Hair follicular keratinocyte (primary cell): ENCODE measurements around the gene UBXN7.

DNA sequence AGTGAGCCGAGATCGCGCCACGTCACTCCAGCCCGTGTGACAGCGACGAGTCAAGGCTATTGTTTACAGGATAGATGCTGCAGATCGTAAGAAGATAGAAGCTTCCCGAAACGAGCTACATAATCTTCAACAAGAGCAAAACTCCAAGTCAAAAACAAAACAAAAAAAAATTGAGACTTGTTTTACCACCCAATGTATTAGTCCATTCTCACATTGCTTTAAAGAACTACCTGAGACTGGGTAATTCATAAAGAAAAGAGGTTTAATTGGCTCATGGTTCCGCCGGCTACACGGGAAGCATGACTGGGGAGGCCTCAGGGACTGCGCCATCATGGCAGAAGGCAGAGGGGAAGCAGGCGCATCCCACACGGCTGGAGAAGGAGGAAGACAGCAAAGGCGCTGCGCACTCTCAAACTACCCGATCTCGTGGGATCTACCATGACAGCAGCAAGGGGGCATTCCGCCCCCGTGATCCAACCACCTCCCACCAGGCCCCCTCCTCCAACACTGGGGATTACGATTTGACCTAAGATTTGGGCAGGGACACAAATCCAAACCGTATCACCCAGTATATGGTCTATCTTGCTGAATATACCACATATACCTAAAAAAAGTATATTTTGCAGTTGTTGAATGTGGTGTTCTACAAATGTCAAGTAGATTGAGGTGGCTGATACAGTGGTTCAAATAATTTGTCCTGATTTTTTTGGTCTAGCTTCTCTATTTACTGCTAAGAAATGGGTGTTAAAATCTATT lies 36.6 kb downstream of the TFRC start:
- RAMPAGE, long total RNA = no peak

GRCh38 chr3:196115624-196116215 lies 33.8 kb upstream of the TFRC start:
- RAMPAGE, long total RNA = no peak

GRCh38 chr3:196339829-196340182 lies 1.6 kb upstream of the TM4SF19 start:
- RAMPAGE, long total RNA = no peak

GRCh38 chr3:196343061-196343511 lies 4.9 kb upstream of the TM4SF19 start:
- RAMPAGE, long total RNA = no peak

GRCh38 chr3:196430989-196432266 lies 799 bp downstream of the UBXN7 start:
- RAMPAGE, long total RNA = no peak

GRCh38 chr3:196432267-196433024 lies at the start of gene UBXN7:
Gene UBXN7, minus strand, starts transcription at chr3:196432427.
- RAMPAGE, long total RNA = no peak

GRCh38 chr3:196514937-196515240 lies 257 bp downstream of the SMCO1 start:
- RAMPAGE, long total RNA = no peak

- RAMPAGE, long total RNA = no peak
Measured at GRCh38 chr3:196590206-196590754, 21.8 kb downstream of the FBXO45 start.

GRCh38 chr3:196652890-196653630 lies 13.6 kb downstream of the NRROS start:
- RAMPAGE, long total RNA = no peak

- RAMPAGE, long total RNA = no peak
Measured at GRCh38 chr3:196885699-196886776, 18.3 kb downstream of the SENP5 start.

- RAMPAGE, long total RNA = no peak
Measured at GRCh38 chr3:196930878-196931552, 11.3 kb downstream of the NCBP2 start.

GRCh38 chr3:197038205-197038863 lies 8.7 kb upstream of the MELTF start:
- RAMPAGE, long total RNA = no peak

DNA sequence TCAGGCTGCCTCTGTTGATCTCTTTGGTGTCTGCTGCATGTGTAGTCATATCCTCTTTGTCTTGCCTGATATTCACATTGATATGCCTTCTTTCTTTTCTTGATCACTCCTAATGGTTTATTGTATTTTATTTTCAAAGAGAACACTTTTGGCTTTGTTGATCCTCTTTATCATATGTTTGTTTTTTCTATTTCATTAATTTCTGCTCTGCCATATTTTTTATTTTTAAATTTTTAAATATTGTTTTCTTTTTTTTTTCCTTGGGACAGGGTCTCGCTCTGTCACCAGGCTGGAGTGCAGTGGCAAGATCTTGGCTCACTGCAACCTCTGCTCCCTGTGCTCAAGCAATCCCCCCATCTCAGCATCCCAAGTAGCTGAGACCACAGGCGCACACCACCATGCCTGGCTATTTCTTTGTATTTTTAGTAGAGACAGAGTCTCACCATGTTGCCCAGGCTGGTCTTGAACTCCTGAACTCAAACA lies 28.2 kb upstream of the MELTF start:
- RAMPAGE, long total RNA = no peak

DNA sequence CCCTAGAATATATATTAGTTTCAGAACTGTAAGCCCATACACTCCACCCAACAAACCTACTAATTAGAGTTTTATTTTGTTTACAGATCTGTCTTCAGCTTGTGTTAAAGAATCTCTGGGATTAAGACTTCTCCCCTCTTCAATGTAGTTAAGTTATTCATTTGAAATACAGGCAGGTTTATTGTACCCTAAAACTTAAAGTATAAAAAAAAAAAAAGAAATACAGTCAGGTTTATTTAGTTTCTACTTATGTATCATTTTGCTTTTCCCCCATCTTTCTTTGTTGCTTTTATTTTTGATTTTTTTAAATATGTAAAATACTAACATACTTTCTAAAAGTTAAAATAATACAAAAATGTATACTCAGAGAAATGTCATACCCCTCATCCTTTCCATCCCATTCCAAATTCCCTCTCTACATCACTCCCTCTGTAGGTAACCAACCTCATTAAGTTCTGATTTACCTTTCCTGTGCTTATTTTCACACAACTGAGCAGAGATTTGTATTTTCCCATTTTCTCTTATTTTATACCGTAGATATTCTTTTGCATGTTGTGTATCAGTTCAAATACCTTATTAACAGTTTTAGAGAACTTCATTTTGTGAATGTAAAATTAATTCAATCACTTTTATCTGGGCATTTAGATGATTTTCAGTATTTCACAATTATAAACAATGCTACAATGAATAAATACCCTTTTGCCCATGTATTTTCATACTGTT lies 33.5 kb upstream of the MELTF start:
- RAMPAGE, long total RNA = no peak

DNA sequence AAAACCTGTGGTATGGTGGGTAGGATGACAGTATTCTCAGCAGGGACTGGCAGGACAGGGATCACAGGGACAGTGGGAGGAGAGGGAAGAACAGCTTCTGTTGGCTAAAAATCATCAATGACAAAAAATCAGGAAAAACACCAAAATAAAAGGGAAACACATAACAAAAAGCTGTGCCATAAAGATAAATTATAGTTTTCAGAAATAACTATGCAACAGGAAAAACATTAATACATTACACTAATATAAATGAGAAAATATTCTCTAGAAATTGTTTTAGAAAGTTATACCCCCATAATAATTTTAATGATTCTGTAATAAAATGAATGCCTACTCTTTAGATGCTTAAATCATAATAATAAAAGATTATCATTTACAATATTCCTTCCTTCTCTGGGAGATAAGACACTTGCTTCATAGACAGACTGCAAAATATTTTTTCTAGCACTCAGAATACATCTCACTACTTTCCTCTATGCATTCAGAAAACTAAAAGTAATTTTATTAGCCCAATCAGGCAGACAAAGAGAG lies 132.1 kb upstream of the MELTF start:
- RAMPAGE, long total RNA = no peak

- RAMPAGE, long total RNA = no peak
Measured at GRCh38 chr3:197168546-197168872, 129.9 kb downstream of the DLG1 start.

DNA sequence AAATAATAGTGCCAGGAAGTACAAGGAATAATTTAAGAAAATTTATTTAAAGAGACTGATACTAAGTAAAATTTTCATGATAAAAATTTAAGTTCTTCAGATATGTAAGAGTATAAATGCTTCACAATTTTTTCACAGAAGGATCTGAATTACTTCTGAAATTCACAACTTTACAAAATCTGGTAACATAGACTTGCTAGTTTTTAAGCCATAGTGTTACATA lies 123.2 kb downstream of the DLG1 start:
- RAMPAGE, long total RNA = no peak

DNA sequence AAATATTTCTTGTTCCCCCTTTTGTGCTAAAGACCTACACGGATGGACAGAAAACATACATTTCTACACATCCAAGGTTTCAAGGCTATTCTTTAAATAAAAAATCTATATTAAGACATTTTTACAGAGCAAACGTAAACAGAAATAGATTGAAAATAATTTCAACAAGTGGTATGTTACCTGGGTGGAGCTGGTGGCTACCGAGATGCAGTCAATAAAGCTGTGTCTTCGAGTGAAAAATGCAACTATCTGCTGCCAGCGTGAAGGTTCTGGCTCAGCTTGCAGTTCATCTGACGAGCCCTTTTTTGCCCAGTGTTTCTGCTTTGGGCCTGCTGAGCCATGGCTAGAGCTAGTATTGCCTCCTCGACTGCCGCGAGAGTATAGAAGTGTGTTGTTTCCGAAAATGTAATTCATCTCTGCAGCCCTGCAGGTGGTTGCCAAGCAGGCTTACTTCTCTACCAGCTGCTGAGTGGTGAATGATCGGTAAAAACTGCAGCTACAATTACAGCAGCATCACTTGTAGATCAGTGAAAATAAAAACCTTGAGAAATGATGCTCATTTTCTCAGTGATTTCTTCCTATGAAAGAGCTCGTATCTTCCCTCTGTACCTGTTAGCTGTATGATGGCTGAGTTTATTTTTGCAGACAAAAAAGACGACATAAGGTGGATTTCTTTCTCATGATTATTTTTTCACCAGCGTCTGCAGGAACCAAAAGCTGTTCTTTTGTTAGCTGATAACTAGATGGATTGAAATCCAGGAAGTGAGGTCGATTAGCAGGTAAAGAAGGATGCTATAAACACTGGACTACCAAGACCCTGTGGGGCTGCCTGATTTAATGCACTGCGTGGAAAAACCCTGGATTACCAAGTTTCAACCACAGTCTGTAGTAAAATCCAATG lies 114.8 kb downstream of the DLG1 start:
- RAMPAGE, long total RNA = no peak

- RAMPAGE, long total RNA = no peak
Measured at GRCh38 chr3:197280217-197280764, 18.1 kb downstream of the DLG1 start.

- RAMPAGE, long total RNA = no peak
Measured at GRCh38 chr3:197498989-197500033, 56.5 kb downstream of the BDH1 start.